Prostate gland (tissue), 2 donors: ENCODE measurements around the gene LRRC30.

DNA sequence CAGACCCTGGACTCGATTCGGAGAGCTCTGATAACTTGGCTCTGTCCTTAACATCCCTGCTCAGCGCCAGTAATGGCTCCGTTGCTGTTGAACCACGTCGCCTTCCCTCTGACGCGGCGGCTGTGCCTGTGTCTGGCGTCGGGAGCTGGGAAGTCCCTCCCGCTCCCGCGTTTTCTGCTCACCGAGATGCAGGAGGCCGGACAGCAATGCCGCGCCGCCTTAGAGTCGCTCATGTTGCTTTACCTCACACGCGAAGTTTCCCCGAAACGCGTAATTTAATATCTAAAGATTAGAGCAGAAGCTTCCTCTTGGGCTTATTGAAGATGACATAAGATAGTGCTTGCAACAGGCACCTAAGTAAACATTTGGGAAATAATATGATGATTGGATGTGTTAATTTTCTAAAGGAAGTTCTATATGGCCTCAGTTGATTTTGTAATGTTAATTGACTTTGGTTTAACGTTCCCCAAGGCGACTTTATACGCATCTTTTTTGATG lies 1.4 kb upstream of the ZBTB14 start:
- PRO-cap = bidirectional peak, plus-strand start at position 170 of the sequence, minus-strand start at position 124 of the sequence
- RAMPAGE, long total RNA, 2 experiments = no peak in any of the 2 experiments

DNA sequence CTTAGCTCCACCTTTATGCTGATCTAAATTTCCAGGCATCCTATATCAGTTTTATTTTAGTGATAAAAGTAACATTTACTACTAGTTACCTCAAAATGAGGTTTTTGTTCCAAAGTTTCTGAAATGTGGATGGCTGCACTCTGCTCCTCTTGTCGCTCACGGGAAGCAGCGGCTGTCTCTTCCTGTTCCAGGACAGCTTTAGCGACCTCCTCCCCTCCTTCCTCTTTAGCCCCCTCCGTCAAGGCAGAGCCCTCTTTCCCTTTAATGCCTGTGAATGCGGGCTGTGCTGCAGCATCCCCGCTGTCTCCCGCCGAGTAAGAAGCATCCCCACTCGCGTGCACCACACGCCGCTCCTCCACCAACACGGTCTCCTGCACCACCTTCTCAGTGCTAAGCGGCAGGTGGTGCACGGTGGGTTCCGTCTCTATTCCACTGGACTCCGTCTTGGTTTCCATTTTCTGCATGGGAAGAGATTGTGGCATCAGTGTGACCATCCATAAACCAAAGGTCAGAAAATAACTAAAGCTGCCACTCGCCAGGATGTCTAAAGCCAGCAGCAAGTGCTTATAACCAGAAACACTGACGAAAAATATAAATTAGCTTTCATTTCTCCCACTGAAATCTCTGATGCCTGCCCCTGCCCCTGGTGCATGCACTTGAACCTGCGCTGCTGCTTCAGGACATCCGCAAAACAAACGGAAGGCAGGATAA lies 101.6 kb upstream of the ZBTB14 start:
- PRO-cap = no peak
- RAMPAGE, long total RNA, 2 experiments = no peak in any of the 2 experiments

DNA sequence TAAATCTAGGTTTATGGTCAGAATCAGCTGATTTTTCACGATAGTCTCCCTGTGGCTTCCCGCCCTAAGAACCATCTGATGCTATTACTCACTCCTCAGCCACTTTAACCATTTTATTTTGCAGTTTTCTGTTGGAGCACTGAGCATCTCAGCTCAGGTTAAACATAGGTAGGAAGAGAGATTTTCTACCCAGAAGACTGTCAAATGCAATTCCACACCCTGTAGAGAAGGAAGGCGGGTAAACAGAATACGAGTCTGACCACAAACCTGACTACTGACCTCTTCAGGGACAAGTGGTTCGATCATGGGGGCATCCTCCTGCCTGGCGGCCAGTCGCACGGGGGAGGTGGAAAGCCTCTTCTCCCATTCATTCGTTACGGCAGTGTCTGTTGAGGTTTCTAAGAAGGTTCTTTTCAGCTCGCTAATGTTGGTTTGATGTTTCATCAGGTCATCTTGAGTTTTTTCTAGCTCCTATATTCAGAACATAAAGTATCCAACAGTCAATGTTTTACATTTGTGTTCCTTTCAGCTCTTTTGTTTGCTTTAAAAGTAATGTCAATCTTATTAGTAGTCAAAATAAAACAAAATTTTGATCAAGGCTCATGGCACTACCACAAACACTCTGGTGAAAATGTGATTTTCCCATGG lies 111.1 kb upstream of the ZBTB14 start:
- PRO-cap = no peak
- RAMPAGE, long total RNA, 2 experiments = no peak in any of the 2 experiments

GRCh38 chr18:5462740-5463798 lies 80.7 kb downstream of the EPB41L3 start:
- PRO-cap = no peak
- RAMPAGE, long total RNA, 2 experiments = no peak in any of the 2 experiments

DNA sequence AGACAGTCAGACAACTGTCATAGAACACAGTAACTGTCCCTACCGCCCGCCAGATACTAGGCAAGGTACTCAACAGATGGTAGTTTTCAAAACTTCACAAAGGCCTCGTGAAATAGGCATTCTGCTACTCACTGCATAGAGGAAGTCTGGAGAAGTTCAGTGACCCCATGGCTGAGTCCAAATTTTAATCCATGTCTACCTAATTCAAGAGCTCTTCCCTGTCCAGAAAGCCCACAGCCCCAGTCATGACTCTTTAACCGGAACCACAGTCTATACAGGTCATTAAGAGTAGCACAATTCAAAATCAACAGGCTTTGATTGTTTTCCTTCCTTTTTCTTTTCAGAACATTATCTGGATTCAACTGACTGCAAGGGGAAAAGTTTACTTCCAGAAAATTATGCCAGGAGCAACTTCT lies 39.4 kb upstream of the EPB41L3 start:
- PRO-cap = no peak
- RAMPAGE, long total RNA, 2 experiments = no peak in any of the 2 experiments

DNA sequence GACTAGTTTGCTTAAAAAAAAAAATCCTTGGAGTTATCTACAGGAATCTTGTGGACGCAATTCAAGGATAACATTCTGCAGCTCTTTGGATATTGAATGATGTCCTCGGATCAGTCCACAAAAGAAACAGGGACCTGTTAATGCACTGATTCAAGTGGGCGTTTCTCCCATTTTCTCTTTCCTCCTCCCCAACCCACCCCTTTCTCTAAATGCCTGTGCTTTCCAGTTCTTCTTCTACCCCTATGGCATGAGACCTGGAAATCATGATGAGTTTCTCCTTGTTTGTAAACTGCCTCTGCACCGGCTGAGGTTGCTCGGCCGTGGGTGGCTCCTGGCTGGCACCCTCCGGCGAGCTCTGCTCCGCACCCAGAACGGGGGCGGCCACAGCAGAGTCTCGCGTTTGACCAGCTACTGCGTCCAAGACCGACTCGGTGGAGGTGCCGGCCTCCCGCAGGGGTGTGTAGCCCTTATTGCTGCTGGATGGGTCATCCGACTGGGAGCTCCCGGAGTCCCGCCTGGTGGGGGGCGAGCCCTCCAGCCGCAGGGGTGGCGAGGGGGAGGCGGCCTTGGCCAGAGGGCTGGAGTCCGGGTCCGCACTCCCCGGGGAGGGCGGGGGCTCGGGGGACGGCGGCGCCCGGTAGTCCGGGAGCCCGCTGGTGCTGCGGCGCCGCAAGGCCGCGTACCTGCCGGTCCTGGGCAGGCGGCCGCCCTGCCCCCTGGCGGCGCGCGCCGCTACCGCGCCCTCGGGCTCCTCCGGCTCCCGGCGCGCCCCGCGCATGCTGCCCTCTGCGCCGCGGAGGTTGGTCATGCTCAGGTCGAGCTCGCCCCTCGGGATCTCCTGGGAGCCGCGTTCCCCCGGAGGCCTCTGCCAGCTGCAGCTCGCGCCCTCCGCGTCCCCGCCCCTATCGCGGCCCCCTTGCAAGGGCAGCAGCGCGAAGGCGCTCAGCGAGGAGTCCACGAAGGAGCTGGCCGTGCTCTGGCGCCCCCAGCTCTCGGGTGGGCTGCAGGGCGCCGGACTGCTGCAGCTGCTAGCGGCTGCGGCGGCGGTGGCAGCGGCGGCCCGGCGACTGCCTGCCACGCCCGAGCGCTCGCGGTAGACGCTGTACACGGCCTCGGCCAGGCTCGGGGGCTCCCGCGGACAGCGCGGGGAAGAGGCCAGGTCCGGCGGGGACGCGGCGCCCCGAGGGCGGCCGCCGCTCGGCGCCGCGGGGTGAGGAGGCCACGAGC lies 4.9 kb downstream of the TMEM200C start:
- PRO-cap = no peak
- RAMPAGE, long total RNA, 2 experiments = no peak in any of the 2 experiments

DNA sequence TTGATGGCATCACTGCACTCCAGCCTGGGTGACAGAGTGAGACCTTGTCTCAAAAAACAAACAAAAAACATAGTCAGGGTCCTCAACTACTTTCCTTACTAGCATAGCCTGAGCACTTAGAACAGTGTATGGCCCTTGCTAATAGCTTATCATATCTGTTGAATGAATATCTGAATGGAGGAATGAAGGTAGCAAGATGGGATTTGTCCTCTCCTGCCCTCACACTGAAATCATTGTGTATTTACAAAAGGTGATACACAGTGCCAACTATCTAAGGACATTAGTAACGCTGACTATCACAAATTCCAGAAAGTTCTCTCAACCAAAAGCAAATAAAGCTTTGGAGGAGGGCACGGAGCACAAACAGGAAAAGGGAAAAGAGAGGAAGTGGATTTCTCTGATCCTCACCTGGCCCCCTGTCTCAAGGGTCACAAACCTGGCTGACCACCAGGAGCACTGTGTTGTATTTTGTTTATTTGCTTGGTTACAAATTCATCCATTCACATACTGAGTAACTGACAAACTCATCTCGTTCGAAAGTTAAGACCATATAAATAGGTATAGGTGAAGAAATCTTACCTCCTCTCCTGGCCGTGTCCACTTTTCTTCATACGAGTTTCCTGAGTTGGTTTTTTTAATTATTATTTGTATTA lies 37.9 kb downstream of the L3MBTL4 start:
- PRO-cap = no peak
- RAMPAGE, long total RNA, 2 experiments = no peak in any of the 2 experiments

GRCh38 chr18:6414452-6414732 lies 319 bp downstream of the L3MBTL4 start:
- PRO-cap = bidirectional peak, plus-strand start at chr18:6414617, minus-strand start at chr18:6414616
- RAMPAGE, long total RNA, 2 experiments = no peak in any of the 2 experiments

DNA sequence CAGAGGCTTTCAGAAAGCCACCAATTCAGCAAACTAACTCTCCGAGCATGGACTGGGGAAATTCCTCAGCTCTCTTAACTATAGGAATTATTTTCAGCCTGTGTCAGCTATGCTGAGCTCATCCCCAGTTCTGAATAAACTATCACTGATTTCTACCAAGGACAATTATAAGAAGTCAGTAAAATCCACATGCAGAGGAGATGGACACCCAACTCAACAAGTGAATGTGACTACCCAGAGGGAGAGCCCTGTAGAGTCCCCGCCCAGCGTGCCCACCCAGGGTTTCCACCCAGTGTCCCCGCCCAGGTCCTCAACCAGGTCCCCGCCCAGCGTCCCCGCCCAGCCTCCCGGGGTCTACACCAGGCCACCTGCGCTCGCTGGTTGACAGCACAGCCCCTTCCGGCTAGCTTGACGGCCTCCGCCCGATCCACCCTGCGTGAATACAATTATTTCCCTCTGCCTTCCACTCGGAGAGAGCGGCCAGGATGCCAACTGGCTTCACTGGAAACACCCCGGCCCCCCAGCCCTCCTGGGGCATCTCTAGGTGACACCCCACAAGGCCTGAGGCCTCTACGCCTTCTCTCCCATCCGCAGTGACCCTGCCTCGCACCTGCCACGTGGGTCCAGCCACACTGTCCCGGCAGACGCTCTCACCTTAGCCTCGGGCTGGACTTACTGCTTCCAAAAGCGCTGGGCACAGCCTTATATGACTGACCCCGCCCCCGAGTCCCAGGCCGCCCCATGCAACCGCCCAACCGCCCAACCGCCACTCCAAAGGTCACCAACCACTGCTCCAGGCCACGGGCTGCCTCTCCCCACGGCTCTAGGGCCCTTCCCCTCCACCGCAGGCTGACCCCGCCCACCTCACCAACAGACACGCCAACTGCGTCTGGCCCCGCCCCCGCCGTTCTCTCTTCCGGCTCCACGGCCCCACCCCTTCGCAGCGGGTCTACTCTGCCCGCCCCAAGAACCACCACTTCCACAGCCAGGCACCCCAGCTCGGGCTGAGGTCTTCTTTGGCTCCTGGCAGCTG lies 188.2 kb downstream of the LAMA1 start:
- PRO-cap = no peak
- RAMPAGE, long total RNA, 2 experiments = no peak in any of the 2 experiments

- PRO-cap = no peak
- RAMPAGE, long total RNA, 2 experiments = no peak in any of the 2 experiments
Measured at GRCh38 chr18:7084118-7084514, 33.5 kb downstream of the LAMA1 start.

DNA sequence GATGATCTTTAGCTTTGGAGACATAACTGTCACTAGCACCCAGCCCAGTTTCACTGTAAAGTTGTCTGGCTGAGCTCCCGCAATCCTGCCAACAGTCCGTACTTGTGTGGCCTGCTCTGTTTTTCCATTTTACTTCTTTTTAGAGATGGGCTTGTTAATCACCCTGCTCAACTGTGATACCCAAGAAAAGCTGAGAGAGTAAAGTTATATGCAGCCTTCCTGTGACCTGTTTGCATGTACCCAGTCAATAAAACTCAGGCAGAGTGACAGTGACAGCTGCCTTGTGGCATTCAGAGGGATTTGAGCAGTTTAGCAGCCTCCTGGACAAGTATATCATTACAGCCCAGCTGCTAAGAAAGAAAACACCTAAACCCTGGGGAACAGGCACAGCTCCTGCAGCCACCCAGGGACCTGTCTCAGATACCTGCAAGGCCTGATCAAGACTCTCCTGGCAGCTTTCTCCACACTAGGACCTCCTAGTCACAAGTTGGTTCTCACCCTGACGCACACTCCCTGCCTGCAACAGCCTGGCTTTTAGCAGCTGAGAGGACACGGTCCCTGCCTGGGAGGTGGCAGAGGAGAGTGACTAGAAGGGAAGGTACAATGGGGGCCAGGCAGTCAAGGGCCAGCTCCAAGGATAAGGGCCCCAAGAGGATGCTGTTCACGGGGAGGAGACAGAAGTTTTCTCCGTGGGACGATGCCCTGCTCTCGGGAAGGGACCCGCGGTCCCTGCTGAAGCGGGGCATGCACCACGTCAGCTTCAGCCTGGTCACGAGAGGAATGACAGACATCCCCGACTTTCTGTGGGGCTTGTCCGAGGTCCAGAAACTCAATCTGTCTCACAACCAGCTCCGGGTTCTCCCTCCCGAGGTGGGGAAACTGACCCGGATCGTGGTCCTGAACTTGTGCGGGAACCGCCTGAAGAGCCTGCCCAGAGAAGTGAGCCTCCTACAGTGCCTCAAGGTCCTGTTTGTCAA lies at the start of gene LRRC30:
Gene LRRC30 (plus strand): TSS at position 554 of the 977 bp plus-strand sequence.
- PRO-cap = no peak
- RAMPAGE, long total RNA, 2 experiments = no peak in any of the 2 experiments

GRCh38 chr18:7460998-7461283 lies 106.2 kb upstream of the PTPRM start:
- PRO-cap = unidirectional peak, minus-strand start at chr18:7461135
- RAMPAGE, long total RNA, 2 experiments = no peak in any of the 2 experiments

DNA sequence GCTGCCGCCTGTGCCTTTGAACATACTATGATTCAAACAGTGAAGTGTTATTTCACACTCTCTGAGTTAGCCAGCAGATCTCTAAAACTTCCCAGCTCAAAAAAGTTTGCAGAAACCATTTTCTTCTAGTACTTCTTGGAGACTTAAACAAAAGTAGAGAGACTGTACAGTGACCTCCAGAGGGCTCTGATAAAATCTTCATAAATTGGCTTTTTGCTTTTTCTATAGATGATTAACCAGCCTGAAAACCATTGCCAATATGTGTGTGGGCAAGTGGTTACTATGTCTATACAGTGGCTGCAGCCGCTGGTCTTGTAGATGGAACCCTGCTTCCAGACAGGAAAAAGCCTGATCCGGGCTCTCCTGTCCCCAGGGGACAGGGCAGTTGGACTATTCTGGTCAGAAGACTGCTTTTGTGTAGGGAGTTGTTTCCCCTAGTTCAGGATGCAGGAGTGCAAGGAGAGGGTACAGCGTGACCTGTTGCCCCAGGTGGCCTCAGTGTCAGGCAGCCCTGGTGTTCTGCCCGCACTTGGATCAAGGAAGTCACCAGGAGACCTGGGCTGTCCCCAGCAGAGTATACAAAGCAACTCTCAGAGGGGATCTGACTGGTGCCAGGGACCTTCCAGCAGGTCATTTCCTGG lies 7.3 kb upstream of the PTPRM start:
- PRO-cap = no peak
- RAMPAGE, long total RNA, 2 experiments = no peak in any of the 2 experiments

DNA sequence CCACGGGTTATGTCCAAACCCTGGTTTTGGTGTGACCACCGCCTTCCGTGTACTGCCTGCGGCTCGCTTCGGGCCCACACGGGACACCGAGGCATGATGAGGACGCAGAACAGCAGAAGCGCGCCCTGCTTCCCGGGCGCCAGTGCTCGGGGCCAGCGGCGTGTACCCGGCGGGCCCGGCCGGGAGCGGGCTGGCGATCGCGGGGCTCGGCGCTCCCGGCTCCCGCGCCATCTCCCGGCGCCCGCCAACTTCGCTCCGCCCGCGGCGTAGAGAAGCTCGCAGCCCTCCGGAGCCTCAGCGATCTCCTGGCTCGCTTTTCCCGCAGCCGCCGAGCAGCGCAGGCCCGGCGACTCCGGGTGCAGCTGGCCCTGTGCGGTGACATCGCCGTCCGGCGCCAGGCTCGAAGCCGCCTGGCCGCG lies 586 bp upstream of the PTPRM start:
- PRO-cap = no peak
- RAMPAGE, long total RNA, 2 experiments = no peak in any of the 2 experiments

- PRO-cap = no peak
- RAMPAGE, long total RNA, 2 experiments = no peak in any of the 2 experiments
Measured at GRCh38 chr18:7672807-7673730, 106.0 kb downstream of the PTPRM start.

DNA sequence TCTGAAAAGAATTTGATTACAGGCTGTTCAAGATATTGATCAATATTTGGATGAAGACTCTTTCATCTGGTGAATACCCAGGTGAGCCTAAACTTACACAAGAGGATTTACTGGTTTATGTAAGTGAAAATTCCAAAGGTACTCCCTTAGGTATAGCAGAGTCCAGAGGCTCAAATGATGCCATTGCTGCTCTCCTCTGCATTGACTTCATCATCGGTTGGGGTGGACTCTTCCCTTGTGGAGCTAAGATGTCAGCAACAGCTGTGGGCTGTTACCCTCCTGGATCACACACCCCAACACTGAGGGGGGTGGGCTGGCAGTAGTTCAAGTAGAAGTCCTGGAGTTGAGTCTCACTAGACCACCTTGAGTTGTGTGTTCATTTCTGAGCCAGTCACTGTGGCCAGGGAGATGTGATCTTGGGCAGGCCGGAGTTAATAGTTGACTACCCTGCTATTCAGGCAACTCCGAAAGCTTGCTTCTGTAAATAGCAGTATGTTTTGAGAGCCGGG lies 236.9 kb downstream of the PTPRM start:
- PRO-cap = no peak
- RAMPAGE, long total RNA, 2 experiments = no peak in any of the 2 experiments

- PRO-cap = no peak
- RAMPAGE, long total RNA, 2 experiments = no peak in any of the 2 experiments
Measured at GRCh38 chr18:7817623-7817901, 250.4 kb downstream of the PTPRM start.

- PRO-cap = no peak
- RAMPAGE, long total RNA, 2 experiments = start-site peak on the plus strand in 2 of 2 experiments, at chr18:7946855-7946929 at its widest, 20 to 75 reads per replicate
Measured at GRCh38 chr18:7946449-7947294, 379.6 kb downstream of the PTPRM start.

DNA sequence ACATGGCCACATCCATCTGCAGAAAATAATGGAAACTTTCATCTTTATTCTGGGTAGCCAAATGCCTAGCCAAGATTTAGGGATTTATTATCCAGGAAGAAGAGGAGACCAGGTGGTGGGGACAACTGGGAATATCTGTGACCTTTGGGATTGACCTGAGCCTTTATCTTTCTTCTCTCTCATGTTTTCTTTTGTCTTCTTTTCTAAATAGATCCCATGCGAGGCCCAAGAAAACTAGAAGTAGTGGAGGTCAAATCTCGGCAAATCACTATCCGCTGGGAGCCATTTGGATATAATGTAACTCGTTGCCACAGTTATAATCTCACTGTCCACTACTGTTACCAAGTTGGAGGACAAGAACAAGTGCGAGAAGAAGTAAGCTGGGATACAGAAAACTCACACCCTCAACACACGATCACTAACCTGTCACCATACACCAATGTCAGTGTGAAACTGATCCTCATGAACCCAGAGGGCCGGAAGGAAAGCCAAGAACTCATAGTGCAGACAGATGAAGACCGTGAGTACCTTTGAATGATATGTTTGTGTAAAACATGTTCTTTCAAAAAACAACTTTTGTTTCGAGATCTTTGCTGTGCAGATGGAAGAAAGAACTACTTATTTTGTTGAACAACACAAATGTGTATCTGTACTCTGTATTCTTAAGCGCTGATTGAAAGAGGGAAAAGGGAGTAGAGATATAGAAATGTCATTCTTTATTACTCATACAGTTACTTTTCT lies 502.5 kb downstream of the PTPRM start:
- PRO-cap = no peak
- RAMPAGE, long total RNA, 2 experiments = start-site peak on the plus strand in 1 of 2 experiments, centred at position 281 of the sequence, 21 reads per replicate

GRCh38 chr18:8113499-8113901 lies 495.7 kb upstream of the RAB12 start:
- PRO-cap = no peak
- RAMPAGE, long total RNA, 2 experiments = no peak in any of the 2 experiments